Left lung (tissue), 1 donor: ENCODE data around the genes TVP23C and FBXW10B.

DNA sequence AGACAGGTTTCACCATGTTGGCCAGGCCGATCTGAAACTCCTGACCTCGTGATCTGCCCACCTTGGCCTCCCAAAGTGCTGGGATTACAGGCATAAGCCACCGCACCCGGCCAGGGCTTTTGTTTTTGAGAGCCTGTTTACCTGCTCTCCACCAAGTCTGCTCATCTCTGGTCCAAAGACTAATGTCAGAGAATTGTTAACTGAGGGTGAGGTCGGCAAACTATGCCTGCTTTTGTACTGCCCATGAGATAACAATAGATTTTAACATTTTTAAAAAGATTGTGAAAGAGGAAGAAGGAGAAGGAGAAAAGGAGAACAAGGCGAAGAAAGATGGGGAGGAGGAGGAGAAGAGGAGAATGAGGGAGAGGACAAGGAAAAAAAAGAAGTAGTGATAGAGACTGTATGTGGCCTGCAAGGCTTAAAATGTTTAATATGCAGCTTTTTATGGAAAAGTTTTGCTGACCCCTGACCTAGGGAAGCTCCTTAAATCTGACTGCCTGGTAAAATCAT lies 25.9 kb downstream of the TMEM238L start:
- PRO-cap = no peak

GRCh38 chr17:10791687-10792564 lies 12.0 kb downstream of the TMEM238L start:
- PRO-cap = no peak

DNA sequence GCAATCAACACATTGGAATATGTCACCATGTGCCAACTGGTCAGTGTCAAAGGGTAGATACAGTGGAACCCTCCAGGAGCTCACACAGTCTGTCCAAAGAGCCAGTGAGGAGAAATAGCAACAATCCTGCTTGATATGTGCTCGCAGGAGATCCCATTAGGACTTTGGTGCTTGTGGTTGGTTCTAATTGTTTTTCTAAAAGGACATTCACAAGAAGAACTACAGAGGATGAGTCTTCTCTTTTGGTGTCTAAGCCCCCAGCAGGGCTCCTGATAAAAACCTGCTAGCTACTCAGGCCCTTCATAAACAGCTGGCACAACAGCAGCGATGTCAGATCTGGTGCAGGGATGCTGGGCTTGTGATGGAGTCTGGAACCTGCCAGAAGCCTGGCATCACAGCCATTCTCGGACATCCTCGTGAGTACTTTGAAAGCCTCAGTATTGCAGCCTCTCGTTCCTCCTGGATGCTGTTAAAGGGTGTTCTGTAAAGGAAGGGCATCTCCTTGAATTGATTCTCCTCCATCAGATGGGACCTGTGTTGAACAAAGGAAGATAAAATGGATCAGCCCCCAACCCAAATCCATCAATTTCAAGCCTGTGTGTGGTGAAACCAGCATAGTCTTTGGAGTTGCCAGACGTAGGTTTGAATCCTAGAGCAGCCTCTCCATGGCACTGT lies 8.3 kb downstream of the TMEM238L start:
- PRO-cap = no peak

- PRO-cap = no peak
Measured at GRCh38 chr17:10802856-10803402, 970 bp downstream of the TMEM238L start.

- PRO-cap = no peak
Measured at GRCh38 chr17:12150212-12150748, 129.6 kb downstream of the MAP2K4 start.

DNA sequence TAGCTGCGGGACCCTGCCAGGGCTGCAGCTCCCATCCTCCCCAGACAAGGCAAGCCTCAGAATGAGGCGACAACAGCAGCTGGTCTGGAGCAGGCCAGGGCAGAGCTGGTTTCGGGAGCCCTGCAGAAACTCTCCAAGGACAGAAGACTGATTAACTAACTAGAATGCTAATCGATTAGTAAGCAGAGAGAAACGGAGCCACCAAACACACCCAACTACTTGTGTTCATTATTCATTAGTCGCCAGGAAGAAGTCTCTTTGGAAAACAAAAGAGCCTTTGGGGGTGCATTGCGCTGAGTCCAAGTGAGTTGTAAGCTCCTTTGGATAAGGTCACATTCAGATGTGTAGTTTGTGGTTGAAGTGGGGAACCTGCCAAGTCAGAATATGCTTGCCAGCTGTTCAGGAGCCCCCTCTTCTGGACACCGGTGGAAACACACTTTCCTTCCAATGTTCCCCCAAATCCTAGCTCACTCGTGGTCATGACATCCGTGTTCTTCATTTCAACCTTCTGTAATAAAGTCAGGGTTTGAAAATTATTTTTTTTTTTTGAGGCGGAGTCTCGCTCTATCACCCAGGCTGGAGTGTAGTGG lies 47.2 kb upstream of the ARHGAP44 start:
- PRO-cap = no peak

- PRO-cap = no peak
Measured at GRCh38 chr17:13751125-13751544, 149.4 kb upstream of the HS3ST3A1 start.

GRCh38 chr17:14200870-14201572 lies 35.6 kb downstream of the CDRT15 start:
- PRO-cap = no peak

- PRO-cap = no peak
Measured at GRCh38 chr17:14304121-14304822, 3.4 kb downstream of the HS3ST3B1 start.

DNA sequence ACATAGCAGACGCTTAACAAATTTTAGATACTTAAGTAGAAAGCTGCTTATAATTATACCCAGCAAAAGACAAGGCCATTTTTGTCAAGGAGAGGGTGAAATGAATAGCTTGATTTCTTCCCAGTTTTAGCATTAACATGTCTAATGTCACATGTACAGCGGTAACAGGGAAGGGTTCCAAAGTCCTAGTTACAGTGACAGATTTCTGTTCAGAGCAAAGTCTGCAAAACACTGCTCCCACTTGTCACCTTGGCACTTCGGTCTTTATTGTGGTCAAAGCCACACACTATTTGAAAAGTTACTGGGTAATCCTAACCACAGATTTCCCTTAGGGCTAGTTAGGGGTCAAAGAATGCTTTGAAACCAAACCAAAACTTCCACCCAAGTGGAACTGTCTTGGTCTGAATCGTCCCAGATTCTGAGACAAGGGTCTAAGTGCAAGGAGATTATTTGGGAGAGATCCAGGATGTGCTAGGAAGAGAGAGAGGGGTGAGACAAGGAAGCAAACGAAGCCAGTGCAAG lies 455.6 kb downstream of the HS3ST3B1 start:
- PRO-cap = no peak

- PRO-cap = no peak
Measured at GRCh38 chr17:14803972-14804386, 461.1 kb downstream of the PMP22 start.

DNA sequence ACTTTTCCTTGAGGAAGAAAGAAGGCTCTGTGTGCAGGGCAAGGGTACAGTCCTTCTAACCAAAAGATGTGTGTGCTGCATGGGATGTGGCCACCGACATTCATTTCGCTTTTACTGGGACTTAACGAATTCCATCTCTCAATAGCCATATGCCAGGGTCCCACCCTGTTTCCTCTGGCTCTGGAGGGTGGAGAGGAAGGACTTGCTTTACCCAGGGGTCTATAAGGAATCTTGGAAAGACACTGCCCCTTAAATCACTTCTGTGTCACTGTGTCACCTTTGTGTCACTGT lies 9.4 kb downstream of the CDRT4 start:
- PRO-cap = no peak

- PRO-cap = bidirectional peak, plus-strand start at chr17:15563743, minus-strand start at chr17:15563587
Measured at GRCh38 chr17:15562792-15563874, at the start of gene TVP23C. TSS of gene TVP23C (minus strand) at chr17:15563483.

- PRO-cap = no peak
Measured at GRCh38 chr17:15619460-15619802, at the start of gene FBXW10B. TSS of gene FBXW10B (minus strand) at chr17:15619704.

GRCh38 chr17:15649559-15650624 lies 30.4 kb upstream of the FBXW10B start:
- PRO-cap = no peak

GRCh38 chr17:15867258-15867611 lies 77.7 kb upstream of the ADORA2B start:
- PRO-cap = no peak

GRCh38 chr17:15966035-15967273 lies 21.5 kb downstream of the ADORA2B start:
- PRO-cap = unidirectional peak, plus-strand start at chr17:15966462; bidirectional peak, plus-strand start at chr17:15967017, minus-strand start at chr17:15966987; bidirectional peak, plus-strand start at chr17:15967055, minus-strand start at chr17:15967037

DNA sequence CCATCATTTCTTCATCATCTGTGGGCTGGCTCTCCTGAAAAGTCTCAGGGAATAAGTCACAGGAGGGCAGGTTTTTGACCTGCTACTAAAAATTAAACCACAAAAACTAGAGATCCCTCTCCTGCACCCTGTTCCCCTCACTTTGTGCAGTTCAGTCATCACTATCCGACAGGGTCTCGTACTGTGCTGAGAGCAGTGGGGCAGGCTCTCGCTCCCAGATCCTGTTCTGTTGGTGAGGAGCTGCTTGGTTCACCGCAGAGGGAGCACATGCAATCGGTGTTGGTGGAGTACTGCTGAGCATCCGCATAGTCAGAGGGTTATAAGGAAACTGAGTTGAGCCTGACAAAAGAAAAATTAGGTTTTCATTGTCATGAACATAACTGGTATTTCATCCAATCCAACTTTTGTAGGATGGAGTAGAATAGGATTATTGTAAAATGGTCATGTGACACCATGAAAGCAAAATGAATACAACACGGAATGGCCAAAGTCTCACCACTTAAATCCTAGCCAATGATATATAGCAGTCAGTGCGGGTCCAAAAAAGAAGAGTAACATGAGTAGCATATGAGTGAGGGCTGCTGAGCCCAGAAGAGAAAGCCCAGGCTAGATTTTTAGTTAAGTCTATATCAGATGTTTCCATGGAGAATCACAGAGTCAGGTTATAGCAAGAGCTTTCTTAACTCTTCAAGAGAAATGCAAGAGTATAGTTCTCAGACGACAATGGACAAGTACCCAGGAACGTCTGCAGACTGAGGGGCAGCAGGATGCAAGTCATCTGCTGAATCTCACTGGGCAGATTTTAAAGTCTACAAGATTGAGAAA lies 32.7 kb downstream of the TTC19 start:
- PRO-cap = no peak

- PRO-cap = no peak
Measured at GRCh38 chr17:16061502-16062224, 62.0 kb downstream of the TTC19 start.

DNA sequence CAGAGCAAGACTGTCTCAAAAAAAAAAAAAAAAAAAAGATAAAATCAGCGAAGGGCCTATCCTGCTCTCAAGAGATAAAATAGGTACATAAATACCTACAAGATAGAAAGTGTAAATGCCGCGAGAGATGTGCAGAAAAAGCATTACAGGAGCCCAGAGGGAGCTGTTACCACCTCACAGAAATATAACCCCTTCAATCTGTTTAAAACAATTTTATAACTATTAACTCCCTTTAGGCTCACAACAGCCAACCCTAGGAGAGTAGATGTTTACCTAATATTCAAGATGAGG lies 1.9 kb downstream of the NCOR1 start:
- PRO-cap = no peak